ENCODE measurements around a stretch of chr3.

GRCh38 chr3:122563408-122564055, 568 bp downstream of the PARP9 start:
- PRO-cap = no peak
- RAMPAGE, long total RNA = no peak

GRCh38 chr3:122761922-122762291, 31.7 kb downstream of the HSPBAP1 start:
- PRO-cap = no peak
- RAMPAGE, long total RNA = no peak

DNA sequence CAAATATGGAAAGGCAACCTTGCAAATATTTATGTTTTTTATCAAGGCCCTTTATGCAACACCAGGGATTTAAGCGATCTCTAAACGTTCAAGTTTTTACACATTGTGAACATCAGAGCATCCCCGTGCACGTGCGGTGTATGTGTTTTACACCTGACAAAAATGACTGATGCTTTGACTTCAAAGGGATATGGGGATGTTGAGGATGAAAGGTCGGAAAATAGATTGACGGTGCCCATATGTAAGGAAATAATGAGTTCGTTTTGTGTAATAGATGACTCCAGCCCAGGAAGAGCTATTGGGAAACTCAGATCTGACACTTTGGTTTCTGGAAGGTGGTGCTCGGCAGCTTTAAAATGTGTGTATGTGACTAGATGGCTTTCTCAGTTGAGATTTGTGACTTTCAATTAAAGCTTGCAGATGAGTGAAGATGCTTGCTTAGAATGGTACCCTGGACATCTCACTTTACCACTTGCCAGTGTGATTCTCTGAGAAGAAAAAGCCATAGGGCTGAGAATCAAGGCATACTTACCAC, 906 bp downstream of the SLC49A4 start:
- PRO-cap = bidirectional peak, plus-strand start at position 99 of the sequence, minus-strand start outside the sequence
- RAMPAGE, long total RNA = no peak

DNA sequence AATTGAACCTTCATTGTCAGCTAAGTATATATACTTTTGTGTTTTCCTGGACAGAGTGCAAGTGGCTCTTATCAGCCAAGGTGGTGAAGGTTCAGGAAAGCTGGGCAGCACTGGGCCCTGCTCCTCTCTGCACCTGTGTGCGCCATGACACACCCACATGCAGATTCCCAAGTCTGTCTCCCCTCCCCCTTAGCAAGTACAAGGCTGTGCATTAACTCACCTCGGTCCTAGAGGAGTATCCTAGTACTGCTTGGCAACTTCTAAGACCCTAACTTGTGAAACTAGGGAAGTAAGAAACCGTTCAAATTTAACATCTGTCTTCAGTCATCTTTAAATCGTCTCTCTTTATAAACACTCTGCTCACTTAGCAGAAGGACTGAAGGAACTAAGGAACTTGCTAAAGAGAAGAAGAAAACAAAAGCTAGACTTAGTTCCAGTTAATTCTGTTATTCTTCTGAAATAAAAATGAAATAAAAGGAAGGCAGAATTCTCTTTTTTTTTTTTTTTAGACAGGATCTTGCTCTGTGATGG, 85.9 kb downstream of the SLC49A4 start:
- PRO-cap = no peak
- RAMPAGE, long total RNA = no peak

- PRO-cap = bidirectional peak, plus-strand start at chr3:122956985, minus-strand start at chr3:122956790
- RAMPAGE, long total RNA = no peak
Measured at GRCh38 chr3:122956626-122957217, 70.8 kb downstream of the SEMA5B start.

DNA sequence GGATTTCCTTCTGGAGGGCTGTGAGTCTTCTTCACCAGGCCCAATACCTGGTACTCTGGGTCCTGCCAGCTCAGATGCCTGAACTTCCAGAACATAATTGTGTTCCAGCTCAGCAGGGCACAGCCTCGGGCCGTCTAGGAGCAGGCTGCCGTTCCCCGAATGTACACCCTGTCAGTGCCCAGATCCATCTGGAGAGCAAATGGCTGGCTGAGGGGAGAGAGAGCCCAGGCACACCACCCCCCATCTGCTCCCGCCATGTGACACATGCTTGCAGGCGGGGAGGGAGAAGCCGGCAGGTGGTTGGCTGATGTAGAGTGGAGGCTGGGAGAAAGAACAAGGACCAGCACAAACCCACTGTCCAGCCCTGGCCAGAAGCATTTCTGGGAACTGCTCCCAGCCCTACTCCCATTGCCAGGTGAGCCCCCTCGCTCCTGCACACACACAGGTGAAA, 53.7 kb downstream of the SEMA5B start:
- PRO-cap = no peak
- RAMPAGE, long total RNA = no peak

DNA sequence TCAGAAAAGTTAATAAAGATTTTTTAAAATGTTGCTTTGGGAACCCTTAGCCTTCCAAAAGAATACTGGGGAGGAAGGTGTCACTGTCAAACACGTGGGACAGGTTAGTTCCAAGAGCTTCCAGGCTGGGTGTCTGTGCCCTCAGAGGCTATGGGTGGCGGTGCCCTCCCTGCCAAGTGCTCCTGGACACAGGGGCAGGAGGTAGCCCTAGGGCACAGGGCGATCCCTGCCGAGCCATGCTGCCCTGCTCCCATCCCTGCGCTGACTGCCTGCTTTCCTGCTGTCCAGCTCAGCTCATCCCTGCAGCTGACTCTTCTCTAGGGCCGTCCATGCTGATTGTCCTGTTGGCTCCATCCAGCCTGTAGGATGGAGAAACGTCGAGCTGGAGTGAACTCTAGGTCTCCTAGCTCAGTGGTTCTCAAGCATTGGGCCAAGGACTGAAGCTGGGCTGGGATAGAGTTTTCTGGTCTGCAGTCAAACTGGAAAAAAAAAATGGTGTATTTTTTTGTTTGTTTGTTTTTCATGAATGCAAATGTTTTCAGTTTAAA, 3.7 kb downstream of the PDIA5 start:
- PRO-cap = no peak
- RAMPAGE, long total RNA = no peak

DNA sequence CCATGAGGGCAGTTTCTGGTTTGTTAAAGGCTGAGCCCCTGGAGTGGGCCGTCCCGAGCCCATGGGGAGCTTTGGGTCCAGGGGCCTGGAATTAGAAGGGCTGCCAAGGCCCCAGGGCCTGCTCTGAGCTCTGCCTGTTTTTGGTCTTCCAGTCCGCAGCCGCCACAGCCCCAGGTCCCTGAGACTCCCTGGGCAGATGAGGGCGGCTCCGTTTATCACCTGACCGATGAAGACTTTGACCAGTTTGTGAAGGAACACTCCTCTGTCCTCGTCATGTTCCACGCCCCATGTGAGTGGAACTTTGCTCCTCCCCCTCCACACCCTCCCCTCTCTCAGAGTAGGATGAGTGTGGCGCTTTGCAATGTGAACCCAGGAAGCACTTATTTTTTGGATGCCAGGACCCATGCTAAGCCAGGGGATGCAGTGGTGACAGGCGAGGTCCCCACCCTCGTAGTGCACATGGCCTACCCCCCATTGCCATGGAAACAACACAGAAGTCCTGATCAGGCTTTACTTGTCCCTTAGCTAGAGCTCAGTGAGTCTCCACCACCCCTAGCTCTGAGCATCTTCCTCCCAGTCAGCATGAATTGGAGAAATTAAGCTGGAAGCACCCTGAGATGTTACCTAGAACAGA, 63.6 kb downstream of the PDIA5 start:
- PRO-cap = no peak
- RAMPAGE, long total RNA = no peak

GRCh38 chr3:123210277-123211556, 9.0 kb downstream of the SEC22A start:
- PRO-cap = no peak
- RAMPAGE, long total RNA = no peak

DNA sequence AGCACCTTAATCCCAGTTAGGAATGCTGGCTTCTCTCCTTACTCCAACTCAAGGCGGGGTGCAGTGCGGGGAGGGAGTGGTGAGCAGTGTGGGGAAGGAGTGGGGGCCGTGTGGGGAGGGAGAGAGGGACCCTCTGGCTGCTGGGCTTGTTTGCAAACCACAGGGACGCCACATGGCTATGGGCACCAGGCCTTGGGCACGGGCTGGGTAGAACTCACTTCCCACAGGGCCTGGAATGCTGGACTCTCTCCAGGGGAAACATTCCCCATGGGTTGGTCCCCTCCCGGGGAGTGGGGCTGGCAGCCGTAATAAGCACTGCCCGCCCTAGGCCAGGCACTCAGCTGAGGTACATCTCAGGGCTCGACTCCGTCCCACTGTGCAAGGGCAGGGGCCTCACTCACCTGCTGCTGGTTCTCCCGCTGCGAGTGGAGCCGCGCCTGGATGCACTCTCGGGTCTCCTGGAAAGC, 96.8 kb downstream of the ADCY5 start:
- PRO-cap = no peak
- RAMPAGE, long total RNA = no peak

- PRO-cap = no peak
- RAMPAGE, long total RNA = no peak
Measured at GRCh38 chr3:123385814-123386492, 62.9 kb downstream of the ADCY5 start.

- PRO-cap = bidirectional peak, plus-strand start at chr3:123412897, minus-strand start at chr3:123412720; bidirectional peak, plus-strand start at chr3:123413277, minus-strand start at chr3:123413180
- RAMPAGE, long total RNA = no peak
Measured at GRCh38 chr3:123412411-123413702, 36.0 kb downstream of the ADCY5 start.

- PRO-cap = bidirectional peak, plus-strand start at chr3:123449732, minus-strand start at chr3:123449758; unidirectional peak, minus-strand start at chr3:123449956; unidirectional peak, minus-strand start at chr3:123449981; unidirectional peak, minus-strand start at chr3:123450171
- RAMPAGE, long total RNA = no peak
Measured at GRCh38 chr3:123449526-123450597, 972 bp upstream of the ADCY5 start.

DNA sequence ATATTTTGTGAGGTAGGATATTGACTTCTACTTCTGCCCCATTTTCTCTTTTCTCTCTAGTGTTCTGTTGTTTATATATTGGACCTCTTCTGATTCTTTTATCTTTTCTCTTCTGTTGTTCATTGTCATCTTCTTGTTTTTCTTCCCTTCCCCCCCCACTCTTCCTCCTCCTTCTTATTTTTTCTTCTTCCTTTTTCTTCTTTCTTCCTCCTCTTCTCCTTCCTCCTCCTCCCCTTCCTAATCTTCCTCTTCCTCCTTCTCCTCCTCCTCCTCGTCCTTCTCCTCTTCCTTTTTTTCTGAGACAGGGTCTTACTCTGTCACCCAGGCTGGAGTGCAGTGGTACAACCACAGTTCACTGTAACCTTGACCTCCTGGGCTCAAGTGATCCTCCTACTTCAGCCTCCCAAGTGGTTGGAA, 15.0 kb upstream of the HACD2 start:
- PRO-cap = no peak
- RAMPAGE, long total RNA = no peak

GRCh38 chr3:123613989-123614554, 29.2 kb upstream of the HACD2 start:
- PRO-cap = no peak
- RAMPAGE, long total RNA = no peak

DNA sequence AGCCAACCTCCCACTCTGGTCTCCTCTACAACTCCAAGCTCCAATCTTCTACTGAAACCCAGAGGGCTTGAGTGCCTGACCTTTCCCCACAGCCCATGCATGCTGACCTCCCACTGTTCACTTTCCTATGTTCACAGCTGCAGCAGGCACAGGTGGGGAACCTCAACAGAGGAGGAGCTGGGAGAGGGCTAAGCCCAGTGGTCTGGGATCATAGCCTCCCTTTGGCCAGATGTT, 43.8 kb upstream of the HACD2 start:
- PRO-cap = no peak
- RAMPAGE, long total RNA = no peak

GRCh38 chr3:123636446-123637109, 51.7 kb upstream of the HACD2 start:
- PRO-cap = no peak
- RAMPAGE, long total RNA = no peak

DNA sequence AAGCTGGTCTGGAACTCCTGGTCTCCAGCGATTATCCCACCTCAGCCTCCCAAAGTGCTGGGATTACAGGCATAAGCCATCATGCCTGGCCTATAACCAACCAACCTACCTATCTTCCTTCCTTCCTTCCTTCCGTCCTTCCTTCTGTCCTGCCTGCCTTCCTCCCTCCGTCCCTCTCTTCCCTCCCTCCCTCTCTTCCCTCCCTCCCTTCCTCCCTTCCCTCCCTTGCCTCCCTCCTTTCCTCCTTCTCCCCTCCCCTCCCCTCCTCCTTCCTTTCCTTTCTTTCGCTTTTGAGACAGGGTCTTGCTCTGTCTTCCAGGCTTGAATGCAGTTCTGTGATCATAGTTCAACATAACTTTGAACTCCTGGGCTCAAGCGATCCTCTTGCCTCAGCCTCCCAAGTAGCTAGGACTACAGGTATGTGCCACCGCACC, 56.7 kb upstream of the HACD2 start:
- PRO-cap = no peak
- RAMPAGE, long total RNA = no peak

- PRO-cap = bidirectional peak, plus-strand start at chr3:123657789, minus-strand start at chr3:123657574
- RAMPAGE, long total RNA = no peak
Measured at GRCh38 chr3:123657374-123657968, 72.6 kb upstream of the HACD2 start.

- PRO-cap = no peak
- RAMPAGE, long total RNA = no peak
Measured at GRCh38 chr3:124094277-124094943, 61.2 kb downstream of the KALRN start.